ENCODE results near the genes COL23A1 and ZNF879.

DNA sequence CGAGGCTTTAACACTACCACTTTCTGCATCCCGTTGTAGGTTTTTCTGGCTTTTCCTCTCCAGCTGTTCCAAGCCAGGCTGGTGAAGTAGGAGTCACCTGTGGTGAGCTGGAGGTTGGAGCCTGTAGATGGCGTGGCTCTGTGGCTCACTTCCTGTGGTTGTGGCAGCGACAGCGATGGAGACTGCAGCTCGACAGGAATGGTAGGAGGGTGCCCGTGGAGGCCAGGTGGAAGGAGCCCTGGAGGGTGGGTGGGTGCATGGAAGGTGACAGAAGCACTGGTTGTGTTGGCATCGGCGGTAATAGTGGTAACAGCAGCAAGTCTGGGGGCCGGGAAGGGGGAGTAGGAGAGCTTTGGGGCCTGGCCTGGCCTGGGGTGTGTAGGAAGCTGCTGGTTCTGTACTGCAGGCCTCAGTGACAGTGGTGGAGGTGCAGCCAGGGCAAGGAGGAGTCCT is 186.7 kb downstream of the PROP1 start:
- PRO-cap, result no peak

GRCh38 chr5:177944292-177944737 is 51.7 kb downstream of the PROP1 start:
- PRO-cap, result no peak

GRCh38 chr5:178090965-178091424 is 22.3 kb upstream of the N4BP3 start:
- PRO-cap, result no peak

GRCh38 chr5:178113969-178115091 is 998 bp downstream of the N4BP3 start:
- PRO-cap, result bidirectional peak, plus-strand start at chr5:178114412, minus-strand start at chr5:178114125

GRCh38 chr5:178149576-178150444 is 3.9 kb downstream of the NHP2 start:
- PRO-cap, result no peak

DNA sequence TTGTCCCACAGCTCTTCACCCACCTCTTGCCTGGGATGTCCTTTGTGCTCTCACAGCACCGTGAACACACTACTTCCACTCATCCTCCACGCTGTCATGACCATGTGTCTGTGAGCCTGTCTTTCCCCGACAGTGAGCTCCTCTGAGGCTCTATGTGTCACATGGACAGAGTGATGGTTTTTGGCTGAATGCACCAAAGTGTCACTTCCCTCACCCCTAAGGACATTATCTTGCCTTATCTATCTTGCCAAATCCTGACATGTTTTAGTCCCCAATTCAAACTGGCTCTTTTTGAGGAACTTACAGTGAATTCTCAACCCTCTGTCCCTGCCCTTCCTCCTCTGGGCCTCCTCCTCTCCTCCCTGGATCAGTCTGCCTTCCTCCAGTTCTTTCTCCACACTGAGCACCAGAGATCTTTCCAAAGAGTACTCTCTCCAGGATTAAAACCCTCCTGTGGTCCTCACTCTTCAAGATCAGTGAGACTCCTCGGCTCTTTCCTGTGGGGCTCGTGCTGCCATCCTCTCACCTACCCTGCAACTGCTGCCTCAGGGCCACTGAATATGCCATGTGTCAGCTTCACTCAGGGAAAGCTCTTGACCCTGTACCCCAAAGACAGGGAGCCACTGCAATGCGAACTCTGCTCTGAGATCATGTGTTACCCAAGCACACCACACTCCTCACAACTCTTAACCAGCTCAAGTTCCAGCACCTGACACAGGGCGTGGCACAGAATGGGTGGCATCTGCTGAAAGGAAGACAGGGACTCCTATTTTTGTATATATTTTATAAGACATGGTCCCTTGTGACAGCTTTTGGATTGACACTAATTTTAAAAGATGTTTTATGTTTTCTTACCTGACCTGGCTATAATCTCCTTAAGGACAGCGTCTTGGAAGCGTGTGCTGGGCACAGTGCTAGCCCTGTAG is 11.0 kb downstream of the PHYKPL start:
- PRO-cap, result no peak

DNA sequence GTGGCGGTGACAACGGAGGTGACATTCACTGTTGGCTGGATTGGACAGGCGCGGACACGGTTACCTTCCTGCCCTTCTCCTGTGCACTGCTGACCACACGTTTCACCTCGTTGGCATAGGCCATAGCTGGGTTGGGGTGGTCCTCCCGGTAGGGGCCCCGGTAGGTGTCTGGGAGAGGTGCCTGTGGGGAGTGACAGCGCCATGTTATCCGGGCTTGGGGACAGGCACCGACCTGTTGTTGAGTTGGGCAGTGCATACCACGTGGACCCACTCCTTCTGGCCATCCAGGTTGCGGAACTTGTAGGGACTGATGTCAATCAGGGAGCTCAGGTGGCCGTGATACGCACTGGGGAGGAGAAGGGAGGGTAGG is 8.2 kb downstream of the PHYKPL start:
- PRO-cap, result no peak

- PRO-cap, result no peak
Observed at GRCh38 chr5:178232976-178233113, 243 bp upstream of the PHYKPL start.

DNA sequence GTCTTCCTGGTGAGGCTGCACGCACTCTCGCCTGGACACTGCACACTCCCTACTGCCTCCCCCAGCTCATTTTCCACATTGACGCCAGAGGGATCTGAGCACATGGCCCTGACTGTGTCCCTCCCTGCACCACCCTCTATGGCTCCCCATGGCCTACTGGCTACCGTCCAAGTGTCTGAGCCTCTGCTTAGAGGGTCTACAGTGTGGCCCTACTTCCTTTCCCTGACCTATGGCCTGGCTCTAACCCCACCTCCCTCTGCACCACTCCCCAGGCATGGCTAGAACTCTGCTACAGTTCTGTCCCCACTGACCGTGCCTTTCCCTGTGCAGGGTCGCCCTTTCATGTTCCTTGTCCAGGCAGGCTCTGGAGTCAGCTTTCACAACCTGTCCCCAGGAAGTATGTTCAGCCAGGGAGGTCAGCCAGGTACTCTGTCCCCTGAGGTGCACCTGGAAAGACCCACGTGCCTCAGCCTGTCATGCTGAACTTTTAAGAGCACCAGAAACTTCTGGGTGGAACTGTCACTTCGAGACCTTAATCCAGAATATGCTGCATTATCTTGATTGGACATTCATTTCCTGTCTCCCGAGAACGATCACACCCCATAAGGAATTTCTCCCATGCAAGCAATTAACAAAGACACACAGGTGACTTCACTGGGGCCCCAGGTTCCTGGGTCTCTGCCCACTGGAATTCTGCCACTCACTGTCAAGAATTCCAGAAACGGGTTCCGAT is 160.4 kb downstream of the COL23A1 start:
- PRO-cap, result no peak

- PRO-cap, result bidirectional peak, plus-strand start at chr5:178542704, minus-strand start at chr5:178542517
Observed at GRCh38 chr5:178542396-178542973, 47.7 kb downstream of the COL23A1 start.

GRCh38 chr5:178589729-178590796 is at the start of gene COL23A1:
Gene COL23A1, minus strand, starts transcription at chr5:178590393.
- PRO-cap, result bidirectional peak, plus-strand start at chr5:178590488, minus-strand start at chr5:178590393

- PRO-cap, result no peak
Observed at GRCh38 chr5:178591099-178591392, 853 bp upstream of the COL23A1 start.

DNA sequence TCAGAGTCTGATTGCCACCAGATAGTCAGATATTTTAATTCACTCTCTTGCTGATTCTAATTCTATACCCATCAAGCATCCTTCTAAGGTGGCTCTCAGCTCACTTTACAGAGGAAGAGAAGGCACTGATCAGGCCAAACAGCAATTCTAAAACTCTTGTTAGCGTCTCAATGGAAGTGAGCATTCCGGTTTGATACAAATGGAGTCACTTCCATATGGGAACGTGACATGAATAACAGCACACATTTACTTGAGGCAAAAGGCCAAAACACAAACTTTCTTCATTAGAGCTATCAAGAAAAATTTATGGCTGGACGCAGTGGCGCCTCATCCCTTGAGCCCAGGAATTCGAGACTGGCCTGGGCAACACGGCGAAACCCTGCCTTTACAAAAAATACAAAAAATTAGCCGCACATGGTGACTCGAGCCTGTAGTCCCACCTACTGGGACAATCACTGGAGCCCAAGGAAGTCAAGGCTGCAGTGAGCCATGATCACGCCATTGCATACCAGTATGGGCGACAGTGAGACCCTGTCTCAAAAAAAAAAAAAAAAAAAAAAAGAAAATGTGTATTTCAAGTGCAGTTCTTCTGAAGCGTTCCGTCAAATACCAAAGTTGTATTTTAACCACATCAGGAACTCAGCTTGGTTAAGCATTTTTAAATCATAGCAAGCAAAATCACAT is 1.8 kb downstream of the CLK4 start:
- PRO-cap, result no peak

DNA sequence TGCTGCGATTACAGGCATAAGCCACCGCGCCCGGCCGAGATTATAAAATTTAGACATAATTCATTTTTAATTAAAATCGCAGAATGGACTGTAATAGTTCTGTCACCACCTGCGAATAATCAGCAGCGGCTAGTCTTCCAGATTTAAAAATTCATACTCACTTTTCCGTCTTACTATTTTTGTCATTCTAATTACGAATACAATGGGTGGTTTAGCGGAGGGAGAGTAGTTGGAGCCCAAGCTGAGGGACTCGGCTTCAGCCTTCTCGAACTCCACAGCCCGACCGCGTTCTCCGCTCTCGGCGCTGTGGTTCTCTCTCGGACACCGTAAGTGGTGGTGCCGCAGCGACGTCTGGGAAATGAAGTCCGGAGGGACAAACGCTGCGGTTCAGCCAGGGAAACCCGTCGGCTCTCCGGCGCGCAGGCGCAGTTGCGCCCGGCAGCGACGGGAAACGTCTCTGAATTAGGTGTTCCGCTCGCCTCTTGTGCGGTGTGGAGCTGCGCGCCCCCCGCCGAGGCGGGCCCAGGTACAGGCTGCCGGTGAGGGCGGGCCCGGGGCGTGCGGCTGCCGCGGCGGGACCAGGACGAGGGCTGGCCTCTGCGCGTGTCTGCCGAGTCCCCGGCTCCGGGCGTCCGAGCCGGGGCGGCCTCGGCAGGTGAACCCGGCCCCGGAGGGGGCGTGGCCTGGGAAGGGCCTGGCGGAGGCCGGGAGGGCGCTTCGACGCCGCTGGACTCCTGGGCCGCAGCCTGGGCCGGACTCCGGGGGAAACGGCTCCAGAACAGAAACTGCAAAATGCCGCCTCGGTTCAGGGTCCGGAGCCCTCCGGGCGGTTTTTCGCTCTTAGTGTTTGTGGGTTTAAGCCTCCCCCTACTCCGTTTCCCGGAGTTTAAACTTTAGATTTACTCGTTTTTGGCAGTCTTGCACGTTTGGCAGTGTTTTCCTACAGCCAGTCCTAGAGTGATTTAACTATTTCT is at the start of gene ZNF879:
Gene ZNF879 (plus strand): TSS at position 426 of the 974 bp plus-strand sequence.
- PRO-cap, result bidirectional peak, plus-strand start at position 426 of the sequence, minus-strand start at position 313 of the sequence; bidirectional peak, plus-strand start at position 715 of the sequence, minus-strand start at position 615 of the sequence

DNA sequence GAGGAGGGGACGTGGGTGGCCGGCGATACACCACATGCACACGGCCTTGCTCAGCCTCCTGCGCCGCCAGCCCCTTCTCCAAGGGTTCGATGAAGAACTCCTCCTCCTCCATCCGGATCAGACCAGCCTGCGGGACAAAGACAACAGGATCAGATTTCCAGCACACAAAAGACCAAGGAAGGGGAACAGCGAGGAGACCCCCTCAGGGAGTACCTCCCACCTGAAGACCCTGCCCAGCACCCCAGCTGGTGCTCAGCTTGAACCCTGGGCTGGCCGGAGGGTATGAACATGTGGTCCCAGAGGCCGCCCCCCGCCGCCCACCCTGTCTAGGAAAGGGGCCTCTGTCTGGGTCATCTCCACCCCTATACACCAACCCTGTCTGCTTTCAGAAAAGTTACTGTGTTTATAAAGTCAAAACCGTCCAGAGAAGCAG is 72.3 kb downstream of the ADAMTS2 start:
- PRO-cap, result no peak

DNA sequence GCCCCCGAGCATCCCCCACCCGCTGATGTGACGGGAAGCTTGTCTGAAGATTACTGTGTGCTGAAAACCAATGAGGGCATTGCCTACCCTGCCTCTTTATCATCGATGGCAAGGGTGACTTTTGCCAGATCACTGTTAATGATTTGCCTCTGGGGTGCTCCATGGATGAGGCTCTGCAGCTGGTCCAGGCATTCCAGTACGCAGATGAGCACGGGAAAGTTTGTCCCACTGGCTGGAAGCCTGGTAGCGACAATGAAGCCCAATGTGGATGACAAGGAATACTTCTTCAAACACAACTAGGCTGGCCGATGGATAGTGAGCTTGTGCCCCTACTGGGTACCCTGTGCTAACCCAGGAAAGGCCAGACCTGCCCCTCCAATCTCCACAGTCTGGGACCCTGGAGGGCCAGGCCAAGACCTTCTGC is 22.1 kb downstream of the RUFY1 start:
- PRO-cap, result no peak

DNA sequence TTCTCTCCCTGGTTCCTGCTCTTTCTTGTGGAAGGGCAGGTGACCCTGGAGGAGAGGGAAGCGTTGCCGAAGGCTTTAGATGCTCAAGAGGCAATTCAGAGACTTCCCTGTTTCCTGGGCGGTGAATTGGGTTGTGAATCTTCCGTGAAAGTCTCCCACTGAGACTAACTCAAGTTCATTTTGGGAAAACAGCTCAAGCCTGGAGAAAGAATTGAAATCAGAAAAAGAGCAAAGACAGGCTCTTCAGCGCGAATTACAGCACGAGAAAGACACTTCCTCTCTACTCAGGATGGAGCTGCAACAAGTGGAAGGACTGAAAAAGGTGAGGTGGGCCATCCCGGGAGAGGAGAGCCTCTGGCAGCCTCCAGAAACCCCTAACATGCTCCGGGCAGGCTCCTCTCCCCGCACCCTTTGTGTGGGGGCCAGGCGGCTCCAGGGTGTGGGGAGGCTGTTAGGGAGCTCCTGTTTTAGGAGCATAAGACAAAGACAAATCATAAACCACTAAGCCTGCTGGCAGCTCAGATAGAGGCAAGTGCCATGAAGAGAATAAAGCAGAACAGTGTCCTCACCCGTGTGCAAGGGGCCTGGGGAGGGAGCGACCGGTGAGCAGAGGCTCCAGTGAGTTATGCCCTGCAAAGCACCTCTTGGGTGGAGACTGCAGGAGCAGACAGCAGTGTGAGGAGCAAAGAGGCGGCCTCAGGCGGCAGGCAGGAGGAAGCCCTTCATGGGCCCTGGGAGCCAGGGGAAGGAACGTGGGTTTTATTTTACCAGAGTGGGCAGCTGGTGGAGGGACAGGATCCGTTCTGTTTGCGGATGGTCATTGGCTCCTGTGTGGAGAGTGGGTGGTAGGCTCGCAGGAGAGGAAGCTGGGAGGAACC is 24.7 kb downstream of the HNRNPH1 start:
- PRO-cap, result no peak

- PRO-cap, result no peak
Observed at GRCh38 chr5:179705900-179706502, 7.2 kb downstream of the CANX start.

DNA sequence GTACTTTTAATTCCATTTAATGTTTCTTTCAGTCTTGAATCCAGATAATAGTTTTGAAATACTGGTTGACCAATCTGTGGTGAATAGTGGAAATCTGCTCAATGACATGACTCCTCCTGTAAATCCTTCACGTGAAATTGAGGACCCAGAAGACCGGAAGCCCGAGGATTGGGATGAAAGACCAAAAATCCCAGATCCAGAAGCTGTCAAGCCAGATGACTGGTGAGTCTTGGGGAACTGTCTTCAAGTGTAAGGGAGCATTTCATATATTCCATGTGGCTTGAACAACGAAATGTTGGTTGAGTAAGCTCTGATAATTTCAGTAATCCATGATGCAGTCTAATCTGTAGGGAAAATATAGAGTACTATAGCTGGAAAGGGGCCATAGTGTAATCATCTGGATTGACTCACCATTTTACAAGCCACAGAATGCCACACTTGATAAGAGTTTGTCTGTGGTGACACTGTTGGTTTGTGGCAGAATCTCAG is 16.5 kb upstream of the MAML1 start:
- PRO-cap, result no peak

DNA sequence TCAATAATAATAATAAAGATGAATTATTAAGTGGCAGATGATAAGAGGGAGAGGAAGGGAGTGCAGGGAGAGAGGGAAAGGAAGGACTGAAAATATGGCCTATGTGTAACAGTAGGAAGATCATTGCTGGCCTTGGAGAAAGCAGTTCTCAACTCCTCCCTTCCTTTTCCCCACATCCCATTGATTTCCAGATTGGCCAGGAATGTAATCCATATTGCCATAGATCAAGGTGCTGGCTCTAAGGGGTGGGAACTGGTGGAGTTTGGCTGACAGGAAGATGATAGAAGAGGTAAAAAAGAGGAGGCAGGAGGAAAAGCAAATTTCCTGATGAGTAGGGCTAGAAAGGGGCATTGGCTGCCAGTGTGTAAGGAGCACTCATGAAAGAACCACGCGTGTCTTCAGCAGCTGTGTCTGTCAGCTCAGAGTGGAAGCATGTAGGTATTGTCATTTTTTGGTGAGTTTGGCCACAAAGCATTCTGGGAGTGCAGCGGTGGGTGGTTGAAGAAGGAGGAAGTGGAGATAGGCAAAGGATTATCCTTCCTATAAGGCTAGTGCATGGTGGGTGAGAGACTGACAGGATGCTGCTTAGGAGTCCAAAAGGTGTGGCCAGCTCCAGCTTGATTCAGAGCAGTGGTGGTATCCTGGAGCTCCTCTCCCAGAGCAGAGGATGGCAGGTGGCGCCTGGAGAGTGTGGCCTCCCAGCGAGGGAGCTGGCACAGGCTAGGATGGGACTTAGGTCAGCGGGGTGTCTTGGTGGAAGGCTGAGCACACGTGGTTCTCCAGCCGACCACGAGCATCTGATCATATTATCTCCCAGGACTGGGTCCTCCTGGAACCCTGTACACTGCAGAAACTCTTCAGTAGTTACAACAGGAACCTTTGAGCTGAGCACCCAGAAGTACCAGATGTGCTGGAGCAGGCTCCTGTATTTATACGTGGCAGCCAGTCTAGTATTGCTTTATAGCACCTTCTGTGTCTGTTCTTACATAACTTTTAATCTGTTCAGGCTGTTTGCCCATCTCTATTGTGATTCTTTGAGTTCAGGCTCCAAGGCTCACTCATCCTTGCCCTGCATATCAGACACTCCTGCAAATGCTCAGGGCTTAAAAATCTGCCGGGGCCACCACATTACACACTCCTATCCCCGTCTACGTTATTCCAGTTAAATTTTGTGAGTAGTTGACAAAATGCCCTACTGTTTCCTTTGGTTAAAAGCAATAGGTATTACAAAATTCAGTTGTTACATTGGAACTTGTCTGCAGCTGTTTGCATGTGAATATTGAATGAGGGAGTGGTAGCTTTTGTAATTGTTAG is 29.5 kb downstream of the MAML1 start:
- PRO-cap, result no peak

All from left ventricle myocardium (tissue), 1 donor.